Thoracic aorta (tissue), 1 donor: ENCODE measurements around the genes PSRC1, CYB561D1 and PROK1.

DNA sequence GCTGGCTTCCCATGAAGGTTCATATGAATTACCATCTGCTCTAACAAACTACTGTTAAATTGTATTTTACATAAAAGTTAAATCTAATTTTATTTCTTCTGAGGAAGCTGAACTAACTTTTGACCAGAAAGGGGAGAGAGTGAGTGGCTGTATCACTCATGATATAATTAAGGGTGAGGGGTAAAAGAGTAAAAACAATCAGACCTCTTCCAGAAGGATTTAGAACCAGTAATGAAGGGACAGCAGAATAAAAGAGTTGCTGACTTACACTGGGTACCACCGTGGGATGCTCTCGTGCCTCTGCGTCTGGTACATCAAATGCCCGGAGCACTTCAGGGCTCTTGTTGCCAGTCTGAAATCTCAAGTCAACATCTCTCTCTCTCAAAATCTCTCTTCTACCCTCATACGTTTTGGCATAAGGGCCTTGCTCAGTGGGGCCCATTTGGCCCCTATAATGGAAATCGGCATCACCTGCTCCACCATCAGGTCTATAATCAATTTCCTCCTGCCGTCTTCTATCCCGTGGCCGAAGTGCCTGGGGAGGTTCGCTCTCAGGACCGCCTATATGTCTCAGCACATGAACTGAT is 26.4 kb downstream of the CLCC1 start:
- RAMPAGE, long total RNA, result no peak

- RAMPAGE, long total RNA, result no peak
Observed at GRCh38 chr1:109275478-109276050, 7.4 kb downstream of the PSRC1 start.

DNA sequence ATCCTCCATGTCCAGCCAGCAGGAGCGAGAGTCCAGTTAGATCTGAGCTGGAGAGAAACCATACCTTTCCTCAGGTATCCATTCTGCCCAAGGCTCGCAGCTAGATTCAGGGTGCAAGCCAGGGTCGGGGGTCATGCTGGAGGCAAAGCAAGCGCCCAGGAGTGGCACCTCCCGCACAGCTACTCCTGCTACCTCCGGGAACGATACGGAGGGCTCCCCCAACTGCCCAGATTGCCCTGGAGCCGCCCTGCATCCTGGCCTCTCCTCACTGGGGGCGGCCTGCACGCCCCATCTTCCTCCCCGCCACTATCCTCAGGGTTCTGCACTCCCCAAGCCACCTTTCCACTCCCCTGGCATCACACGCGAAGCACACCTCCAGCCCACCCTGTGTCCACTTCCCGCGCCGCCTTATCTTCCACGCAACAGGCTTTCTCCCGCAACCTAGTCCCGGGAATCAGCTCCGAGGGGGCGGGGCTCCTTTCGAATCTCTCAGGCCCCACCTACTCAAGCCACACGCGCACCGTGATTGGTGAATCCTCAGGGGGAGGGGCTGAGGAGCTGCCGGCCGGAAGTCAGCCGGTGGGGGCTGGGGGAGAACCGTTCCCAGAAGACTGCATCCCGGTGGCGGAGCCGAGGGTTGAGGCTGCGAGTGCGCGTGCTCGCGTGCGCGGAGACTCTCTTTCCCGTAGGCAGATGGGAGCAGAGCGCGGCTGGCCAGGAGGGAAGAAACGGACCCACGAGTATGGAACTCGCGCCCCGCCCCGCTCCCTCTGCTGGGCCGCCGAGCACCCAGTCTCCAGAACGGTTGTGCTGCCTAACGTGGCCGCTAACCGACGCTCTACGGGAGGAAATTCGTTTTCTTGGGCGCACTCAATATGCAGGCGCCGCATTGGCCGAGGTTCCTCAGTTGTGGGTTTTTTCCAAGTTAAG is at the start of gene PSRC1:
Gene PSRC1, minus strand, starts transcription at position 456 of the 930 bp plus-strand sequence.
- RAMPAGE, long total RNA, result no peak

DNA sequence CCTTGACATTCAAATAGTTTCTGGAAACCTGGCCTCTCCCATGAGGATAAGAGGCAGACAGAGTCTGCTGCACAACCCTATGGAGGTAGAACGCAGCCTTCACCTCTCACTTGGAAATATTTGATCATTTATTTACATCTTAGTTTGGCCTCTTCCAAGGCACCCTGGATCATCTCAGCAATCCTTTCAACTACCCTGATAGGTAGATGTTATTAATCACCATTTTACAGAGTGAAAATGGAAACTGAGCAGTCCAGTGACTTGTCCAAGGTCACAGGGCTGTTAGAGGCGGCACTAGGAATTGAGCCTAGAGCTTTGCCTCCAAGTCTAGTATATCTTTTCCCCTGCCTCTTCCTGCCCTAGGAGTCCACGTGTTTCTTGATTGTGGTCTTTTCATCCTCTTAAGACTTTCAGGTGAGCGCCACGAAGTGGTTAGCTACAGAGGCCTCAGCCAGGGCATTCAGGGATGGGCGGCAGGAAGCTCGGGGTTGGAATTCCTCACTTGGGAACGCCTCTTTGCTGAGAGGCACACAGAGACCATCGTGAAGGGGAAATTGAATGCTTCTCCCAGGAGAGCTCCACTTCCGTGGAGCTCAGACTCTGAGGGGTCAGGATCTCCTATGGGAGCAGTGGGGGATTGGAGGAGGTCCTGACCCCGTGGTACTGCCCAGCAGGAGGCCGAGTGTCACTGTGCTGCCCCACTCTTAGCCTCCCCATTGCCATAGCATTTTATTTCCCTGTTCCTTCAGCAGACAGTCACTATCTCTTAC is 903 bp downstream of the MYBPHL start:
- RAMPAGE, long total RNA, result no peak

DNA sequence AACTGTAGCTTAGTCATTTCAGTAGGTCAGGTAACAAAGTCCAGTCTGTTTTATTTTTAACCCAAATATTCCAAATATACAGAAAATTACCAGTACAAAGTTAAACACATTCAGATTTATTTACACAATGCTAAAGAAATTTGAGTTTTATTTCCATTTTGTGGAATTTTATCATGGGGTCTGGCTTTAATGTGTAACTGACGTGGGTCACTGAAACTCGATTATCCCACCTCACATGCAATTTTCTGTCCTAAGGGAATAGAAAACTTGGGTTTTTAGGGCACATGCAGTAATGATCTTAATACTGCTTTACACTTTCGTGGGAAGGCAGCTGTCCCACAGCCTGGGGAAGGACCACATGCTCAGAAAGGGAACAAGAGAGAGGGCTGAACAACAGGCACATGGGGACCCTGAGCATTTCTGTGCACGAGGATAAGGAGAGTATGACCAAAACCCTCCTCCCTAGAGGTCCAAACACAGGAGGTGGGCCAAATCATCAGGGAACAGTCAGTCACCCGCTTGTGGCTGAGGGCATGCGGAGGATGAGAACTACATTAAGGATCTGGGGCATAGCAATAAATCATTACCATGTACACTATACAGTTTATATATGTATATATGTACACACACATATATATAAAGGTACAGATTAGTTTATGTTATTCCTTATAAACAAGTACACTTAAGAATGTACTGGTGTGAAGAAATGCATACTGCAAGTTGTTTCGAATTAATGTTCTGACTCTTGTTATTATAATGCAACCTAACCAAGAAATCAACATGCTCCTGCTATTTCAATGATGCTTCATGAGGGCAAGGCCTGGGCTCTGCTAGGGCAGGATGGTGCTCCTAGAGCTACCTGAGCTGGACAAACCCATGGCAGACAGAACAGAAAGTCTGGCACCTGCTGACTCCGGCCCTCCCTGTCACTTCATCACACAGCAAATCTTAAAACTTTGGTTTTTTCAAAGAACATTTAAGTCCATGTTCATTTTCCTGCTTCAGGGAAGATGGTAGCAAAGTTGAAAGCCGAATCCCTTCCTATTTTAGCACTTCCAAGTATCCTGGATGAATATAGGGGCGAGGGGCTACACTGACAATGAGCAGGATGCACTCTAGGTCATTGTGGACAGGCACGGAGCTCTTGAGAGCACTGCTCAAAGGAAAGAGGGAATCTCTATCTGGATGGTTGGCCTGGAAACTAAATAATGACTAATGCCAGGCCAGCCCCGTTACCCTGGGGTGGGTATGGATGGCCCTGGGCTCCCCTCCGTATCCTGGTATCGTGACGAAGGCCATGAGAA is 3.2 kb upstream of the MYBPHL start:
- RAMPAGE, long total RNA, result no peak

DNA sequence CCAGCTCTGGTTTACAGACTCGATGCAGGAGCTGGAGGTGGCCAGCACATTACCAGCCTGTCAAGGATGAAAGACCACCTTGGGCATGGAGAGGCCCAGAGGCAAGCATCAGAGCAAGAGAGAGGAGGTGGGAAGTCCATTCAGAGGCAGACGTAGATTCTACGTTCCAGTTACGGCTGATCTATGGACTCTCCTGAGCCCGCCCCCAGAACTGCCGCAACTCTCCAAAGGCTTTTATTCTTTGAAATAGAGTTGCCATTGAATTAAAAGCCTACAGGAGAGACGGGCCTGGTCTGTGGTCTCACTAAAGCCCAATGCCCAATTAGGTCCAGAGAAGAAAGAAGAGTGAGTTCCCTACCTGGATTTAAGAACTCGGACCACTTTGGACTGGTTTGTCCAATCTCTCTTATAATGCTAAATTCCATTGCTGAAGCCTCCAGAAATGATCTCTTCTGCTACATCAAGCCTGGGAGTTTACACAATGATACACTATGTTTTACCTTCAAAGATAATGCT is 4.1 kb upstream of the MYBPHL start:
- RAMPAGE, long total RNA, result no peak

DNA sequence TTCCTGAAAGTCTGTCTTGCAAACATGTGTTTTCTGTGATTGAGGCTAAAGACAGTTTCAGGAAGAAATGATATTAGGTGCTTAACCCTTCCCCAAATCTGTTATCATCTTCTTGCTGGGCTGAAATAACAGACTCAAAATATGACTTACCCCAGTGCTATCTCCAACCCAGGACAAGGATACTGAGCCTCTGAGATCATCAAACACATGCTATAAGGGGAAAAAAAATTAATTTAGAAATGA is 28.4 kb downstream of the SORT1 start:
- RAMPAGE, long total RNA, result no peak

DNA sequence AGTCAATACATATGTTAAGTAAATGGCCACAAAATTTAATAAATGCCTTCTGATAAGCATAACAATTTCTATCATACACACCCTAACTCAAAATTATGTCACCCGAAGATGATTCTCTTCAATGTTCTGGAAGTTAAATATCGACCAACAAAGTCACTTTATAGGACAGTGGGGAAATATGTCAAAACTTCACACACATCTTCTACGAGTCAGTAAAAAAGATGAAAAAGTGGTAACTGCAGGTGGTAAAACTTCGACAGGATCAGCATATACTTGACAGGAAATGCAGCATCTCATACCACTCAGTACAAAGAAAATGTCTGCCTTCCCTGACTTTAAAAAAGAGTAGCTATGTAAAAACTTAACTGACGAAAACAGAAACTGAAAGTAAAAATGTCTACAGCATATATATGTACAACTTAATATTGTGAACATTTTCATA is 982 bp downstream of the PSMA5 start:
- RAMPAGE, long total RNA, result no peak

DNA sequence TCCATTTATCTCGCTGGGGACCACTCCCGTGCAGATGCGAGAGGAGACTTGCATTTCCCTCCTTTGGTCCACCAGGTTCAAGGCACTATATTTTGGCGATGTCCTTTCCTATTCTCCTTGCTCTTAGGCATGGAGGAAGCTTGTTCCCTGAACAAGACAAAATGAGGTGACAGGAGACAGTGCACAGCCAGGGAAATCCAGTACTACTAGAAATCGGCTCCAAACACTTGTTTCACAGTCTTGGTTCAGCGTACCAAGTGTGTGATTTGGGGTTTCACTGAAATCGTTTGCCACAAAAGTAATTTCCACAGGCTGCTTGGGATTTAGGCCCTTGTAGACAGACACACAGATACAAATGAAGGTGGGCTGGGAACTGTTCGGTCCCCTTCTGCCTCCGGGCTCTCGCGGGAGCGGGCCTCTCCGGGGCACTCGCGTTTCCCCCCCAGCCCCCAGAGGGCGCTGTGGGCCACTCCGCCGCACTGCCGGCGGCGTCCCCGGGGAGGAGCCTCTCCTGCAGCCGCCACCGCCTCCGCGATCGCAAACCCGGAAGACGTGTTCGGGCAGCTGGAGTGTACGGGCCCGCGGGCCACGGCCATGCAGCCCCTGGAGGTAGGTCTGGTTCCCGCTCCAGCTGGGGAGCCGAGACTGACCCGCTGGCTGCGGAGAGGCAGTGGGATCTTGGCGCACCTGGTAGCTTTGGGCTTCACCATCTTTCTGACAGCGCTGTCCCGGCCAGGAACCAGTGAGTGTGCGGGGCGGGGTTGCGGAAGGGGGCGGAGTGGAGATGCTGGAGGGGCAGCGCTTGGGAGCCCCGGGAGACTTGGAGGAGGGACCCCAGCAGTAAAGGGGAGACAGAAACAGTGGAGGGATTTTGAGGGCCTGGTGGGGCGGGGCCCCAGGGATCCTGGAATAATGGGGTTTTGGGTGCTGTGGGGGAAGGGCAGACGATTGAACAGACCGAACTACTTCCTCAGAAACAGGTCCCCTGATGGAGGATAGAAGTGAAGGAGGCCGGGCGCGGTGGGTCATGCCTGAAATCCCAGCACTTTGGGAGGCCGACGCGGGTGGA is at the start of gene CYB561D1:
Gene CYB561D1, plus strand, starts transcription at position 549 of the 1,069 bp plus-strand sequence.
- RAMPAGE, long total RNA, result no peak

DNA sequence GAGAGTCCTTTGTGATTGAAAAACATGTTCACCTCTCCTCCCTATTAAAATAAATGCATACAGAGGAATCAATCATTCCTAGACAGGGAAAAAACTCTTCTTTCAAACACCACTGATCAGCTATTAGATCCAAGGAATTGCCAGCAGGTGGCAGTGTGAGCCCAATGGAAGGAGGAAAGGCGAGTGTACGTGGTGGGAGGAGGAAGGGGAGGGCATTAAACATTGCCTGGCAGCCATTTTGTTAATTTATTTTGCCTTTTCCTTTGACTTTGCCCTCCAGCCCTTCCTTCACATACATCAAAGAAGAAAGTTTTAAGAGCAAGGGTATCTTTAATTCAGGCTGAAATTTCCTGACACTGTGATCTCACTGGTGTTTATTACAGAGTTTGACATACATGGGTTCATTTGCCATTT is 2.1 kb upstream of the GNAI3 start:
- RAMPAGE, long total RNA, result no peak

GRCh38 chr1:109649367-109649931 is 6.5 kb upstream of the GSTM4 start:
- RAMPAGE, long total RNA, result no peak

GRCh38 chr1:109904475-109905024 is 6.1 kb upstream of the CSF1 start:
- RAMPAGE, long total RNA, result no peak

GRCh38 chr1:110035448-110035685 is 943 bp downstream of the STRIP1 start:
- RAMPAGE, long total RNA, result no peak

DNA sequence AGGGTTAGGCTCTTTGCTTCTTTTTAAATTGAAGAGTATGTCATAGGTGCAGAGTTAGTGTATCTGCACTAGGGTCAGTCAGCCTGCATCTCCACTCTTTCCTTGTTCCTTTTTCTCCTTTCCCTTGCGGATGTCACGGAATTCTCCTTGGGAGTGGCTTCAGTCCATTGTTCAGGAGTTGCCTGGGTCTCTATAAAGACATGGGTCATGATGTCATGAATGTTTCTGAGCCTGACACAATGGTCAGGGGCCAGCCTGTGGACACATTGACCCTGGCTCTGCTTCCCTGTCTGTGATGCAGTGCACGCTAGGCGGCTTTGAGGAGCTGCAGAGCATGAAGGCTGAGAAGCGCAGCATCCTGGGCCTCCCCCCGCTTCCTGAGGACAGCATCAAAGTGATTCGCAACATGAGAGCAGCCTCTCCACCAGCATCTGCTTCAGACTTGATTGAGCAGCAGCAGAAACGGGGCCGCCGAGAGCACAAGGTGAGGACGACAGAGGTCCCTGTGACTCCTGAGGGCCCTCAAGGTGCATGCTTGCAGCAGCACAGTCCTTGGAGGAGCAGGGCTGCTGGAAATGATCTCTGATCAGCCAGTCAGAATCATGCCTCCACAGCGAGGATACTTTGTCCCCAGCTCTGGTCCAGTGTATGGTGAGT is 8.5 kb downstream of the STRIP1 start:
- RAMPAGE, long total RNA, result no peak

DNA sequence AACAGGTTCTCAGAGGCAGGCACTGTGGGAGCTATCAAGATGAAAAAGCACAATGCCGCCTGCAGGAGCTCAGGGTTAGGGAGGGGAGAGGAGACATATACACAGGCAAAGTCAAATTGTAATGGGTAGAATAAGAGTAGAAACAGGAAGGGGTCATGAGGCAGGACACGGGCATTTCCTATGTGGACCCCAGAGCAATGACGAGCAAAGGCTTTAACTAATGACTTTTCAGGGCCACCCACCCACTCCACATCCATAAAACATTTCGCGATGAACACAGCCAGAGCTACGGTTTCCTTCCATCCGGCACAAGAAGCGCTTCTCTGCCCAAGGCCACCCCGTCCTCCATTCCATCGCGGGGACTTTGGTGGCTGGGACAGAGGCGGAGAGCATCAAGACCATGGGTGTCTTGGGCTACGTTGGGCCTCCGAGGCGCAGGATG is 724 bp upstream of the KCNC4 start:
- RAMPAGE, long total RNA, result no peak

DNA sequence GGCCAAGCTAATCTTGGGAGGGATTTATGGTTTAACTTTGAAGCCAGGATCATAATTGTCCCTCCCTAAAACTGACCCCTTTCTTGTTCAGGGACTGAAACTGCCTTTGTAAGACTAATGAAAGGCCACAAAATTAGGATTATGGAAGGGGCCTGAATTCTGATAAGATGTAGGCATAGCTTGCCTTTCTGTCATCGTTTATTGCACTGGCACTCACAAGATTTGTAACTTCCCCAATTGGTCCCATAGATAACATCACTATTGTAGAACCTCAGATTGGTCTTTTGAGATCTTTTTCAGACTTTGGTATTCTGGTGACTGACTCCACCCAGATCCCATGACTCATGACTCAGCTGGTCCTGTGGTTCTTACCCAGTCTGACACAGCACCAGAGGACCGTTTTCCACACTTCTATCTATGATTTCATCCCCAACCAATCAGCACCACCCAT is 13.6 kb upstream of the LAMTOR5 start:
- RAMPAGE, long total RNA, result no peak

GRCh38 chr1:110450891-110451504 is at the start of gene PROK1:
Gene PROK1, plus strand, starts transcription at chr1:110451149.
- RAMPAGE, long total RNA, result no peak

DNA sequence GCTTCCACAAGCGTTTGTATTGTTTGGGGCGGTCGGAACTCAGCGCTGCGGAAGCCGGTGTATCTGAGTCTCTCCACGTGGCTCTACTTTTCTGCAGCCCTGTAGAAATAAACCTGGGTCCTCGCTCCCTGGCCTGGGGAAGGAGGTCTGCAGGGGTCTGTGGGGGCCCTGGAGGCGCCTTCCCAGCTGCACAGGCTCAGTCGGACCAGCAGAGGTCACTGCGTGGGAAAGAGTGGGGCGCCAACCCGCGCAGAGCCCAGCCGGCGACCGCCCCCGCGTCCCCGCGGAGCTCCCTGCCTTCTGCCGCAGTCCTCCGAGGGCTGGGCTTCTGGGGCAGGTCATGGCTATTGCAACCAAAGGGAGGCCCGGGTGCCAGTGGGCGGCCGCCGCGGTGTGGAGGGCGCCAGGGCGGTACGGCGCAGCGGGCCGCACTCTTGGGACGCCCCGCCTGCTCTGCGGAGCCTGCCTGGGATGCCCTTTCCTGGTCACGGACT is 36.3 kb upstream of the KCNA10 start:
- RAMPAGE, long total RNA, result no peak

DNA sequence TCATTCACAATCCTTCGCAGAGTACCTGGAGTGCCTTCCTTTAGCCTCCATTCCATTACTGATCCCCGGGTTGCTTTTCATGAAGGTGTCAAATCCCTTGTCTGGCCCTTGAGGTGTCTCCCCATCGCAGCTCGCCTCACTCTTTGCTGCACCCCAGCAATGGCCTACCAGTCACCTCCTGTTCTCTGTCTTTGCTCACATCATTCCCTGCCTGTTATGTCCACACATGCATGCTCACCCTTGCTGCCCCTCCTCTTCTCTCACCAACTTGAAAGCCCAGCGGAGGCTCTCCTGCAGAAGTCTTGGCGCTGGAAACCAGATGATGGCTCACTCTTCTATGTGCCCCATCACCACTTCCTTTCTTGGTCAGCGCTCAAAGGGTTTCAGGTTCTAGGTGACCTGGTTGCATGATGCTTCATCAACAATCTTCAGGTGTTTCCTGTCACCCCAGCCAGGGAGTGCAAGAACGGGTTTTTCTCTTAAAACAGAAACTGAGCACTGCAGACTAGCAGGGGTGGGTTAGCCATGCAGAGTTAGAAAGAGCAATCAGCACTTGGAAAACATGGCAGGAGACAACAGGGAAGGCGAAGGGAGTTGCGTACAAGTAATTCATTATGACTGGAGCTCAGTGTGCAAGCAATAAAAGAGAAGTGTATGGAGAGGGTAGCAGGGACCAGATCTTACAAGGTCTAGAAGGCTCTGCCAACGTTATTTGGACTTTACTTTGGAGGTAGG is 25.1 kb upstream of the KCNA2 start:
- RAMPAGE, long total RNA, result no peak

DNA sequence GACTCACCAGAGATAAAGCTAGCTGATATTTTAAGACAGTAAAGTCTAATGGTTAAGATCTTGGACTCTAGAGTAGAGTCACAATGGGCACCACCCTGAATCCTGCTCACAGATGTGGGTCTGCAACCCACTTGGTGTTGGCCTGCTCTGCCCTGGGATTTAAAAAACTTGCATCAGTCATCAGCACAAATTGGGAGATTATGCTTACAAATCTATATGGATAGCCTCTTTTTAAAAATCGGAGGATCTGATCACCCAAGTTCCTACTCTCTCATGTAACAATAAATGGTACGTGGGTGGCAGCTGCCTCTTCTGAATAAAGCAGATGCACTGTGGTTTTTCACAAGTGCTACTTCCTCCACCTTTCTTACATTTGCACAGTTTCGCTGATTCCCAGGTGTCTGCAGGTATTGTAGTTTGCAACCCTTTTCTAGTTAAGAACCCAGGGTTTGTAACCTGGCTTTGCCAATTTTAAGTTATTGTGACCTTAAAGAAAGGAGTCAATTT is 29.9 kb upstream of the KCNA2 start:
- RAMPAGE, long total RNA, result no peak